Kidney (tissue), 2 donors: ENCODE measurements around the genes PSMA8 and SLC25A52.

DNA sequence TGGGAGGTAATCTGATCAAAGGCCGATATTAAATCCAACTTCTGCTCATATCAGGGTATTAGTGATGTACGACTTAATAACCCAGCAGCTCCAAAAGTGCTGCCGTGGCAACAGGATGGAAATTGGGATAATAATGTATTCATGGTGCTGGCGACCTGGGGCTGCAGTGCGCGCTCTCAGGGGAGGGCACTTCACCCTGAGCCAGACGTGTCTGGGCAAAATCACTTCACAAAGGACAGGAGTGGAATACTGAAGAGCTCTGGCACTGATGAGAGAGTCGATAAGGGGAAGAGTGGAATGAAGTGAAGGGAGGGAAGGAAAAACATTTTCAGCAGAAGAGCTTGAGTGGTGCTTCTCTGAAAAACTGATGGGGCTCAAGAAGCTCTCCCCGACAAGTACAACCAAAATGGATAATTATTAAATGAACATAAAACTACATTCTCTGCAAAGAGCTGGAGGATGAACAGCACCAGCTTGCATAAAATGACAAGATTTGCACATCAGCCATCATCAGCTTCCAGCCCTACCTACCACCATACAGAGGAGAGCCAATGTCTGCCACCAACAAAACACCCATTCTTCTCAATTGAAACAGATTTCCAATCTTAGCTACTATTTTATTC lies 65.9 kb downstream of the ZNF521 start:
- PRO-cap = no peak
- RRBS = no CpG with 5 or more reads among the region's 9 CpGs

DNA sequence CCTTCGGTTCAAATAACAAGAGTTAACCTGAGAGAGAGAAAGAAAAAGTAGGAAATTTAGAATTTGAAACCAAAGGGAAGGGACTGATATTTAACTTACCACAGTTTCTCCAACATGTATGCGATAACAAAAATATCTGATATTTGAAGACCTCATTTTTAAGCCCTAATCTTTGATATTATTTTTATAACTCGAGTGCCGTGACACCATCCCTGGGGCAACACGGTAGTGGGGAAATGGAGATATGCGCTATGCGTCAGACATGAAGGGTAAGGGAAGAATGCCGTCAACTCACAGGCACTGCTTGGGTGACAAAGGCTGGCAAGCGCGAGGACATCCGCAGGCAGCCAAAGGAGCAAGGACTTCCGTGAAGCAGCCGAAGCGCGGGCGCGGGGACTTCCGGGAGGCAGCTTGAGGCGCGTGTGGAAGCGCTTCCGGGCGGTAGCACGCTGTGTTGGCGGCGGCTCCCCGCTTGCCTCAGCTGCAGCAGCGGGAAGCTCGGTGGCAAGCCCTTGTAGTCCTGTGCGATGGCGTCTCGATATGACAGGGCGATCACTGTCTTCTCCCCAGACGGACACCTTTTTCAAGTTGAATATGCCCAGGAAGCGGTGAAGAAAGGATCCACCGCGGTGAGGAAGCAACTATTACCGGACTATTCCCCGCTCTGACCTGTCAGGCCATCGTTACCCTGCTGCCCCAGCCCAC lies at the start of gene PSMA8:
TSS of gene PSMA8 (plus strand) at position 431 of the 705 bp plus-strand sequence.
- PRO-cap = no peak
- RRBS = 100% methylated on average over 3 of the region's 40 CpGs

DNA sequence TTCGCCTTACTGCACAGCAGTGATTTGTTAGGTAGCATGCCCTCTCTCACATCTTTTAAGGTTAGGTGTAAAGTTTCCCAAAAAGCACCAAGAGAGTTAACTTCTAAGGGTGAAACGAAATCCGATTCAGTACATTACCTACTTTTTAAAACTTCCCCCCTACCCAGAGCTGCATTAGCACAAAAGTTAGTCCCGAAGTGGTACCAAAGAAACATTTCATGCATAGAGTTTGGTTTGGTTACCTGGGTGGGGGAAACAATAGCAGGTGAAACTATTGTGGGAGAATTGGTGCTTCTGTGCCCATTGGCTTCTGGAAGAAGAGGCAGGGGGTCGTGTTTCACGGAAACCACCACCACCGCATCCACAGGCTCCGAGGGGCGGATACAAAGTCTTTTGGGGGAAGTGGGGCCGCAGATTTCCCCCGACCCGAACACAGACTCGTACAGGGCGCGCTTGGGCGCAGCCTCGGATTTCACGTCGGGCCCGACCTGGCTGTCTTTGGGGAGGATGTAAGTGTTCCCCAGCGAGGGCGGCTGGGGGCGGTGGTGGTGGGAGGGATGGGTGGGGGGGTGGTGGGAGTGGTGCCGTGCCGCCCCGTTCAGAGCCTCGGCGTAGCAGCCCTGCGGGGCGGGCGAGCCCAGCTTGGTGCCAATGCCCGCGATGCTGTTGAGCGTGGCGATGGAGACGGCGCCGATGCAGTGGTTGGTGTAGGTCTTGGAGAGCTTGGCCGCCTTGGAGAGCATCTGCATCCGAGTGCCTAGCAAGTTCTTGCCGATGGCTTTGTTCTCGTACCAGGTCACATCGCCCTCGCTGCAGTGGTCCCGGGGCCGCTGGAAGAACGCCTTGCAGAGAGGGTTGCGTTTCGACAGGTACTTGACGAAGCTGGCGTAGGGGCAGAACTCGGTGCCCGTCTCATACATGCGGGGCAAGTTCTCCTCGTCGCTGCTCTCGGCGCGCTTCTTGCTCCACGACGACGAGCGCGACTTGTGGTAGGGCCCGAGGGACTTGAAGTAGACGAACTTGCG lies 1.6 kb downstream of the KCTD1 start:
- PRO-cap = no peak
- RRBS = no CpG with 5 or more reads among the region's 67 CpGs

DNA sequence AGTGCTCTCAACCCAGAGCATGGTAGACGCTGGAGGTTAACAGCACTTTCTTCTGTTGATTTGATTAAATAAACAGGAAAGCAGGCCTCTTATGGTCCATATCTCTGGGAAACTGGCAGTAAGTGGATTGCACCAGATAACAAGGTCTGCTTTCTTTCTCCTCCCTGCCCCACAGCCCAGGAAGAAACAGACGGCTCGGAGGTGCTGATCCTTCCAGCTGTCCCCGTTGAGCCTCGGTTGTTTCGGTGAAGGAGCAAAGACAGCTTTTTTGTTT lies 100.8 kb upstream of the KCTD1 start:
- PRO-cap = no peak
- RRBS = no CpG with 5 or more reads among the region's 6 CpGs

DNA sequence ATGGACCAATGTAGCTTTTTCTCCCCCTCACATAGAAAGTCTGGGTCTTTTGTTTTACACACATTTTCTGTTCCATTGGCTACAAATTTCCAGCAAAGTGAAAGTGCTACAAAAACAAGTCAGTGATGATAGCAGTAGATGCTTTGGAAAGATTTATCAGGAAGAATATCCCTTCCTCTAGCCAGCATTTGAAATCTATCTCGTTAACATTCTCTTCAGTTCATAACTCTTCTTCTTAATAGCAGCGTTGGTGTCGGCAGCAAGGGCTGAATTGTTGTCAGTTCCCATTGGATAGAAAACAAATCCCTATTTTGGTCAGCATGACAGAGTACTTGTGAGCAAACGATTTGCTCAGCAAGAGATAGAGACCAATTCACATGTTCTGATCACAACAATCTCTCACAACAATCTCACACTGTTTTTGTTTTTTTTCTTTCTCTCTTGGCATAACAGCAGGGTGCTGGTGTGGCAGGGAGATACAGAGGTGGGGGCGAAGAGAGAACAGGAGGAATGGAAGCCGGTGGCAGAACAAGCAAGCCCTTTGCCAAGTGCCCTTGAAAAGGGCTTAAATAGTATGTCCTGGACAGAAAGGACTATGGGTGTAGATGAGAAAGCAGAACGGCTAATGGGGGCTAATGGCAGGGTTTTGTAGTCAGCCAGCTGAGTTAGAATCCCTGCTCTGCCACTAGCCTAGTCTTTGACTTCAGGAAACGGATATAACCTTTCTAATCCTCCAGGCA lies 102.5 kb upstream of the KCTD1 start:
- PRO-cap = no peak
- RRBS = no CpG with 5 or more reads among the region's 8 CpGs

DNA sequence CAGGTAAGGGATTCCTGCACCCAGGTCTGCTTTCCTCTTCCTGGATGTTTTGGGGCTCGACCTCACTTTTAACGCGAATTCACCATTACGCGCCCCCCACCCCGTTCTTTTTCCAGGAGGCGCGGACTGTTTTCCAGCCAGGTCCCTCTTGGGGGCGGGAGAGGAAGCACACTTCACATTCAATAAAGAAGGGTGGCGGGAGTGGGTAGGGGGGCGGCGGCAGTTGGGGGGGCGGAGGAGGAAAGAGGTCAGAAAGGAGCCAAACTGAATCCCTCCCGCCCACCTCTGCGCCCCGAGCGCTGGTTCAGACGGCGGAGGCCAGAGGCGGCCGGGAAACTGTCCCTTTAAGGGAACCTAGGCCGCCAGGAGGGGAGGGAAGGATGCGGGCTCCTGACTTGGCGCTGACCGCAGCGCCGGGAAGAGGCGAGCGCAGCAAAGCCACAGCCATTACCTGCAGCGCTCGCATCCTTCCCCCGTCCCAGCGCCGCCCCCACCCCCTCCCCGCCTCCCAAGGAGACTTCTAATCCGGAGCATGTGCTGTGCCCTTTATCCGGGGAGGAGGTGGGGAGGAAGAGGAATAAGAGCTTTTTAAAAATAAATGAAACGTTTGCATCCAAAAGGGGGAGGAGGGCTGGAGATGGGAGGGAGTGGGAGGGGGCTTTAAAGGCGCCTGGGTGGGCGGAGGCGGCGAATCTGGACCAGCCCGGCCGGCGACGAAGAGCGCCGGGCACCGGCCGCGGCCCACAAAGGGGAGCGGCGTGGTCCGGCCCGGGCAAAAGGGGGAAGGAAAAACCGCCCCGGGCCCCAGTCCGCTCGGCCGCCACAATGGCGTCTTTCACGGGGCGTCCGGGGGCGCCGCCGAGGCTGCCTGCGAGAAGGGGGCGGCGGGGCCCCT lies 107.7 kb upstream of the KCTD1 start:
- PRO-cap = bidirectional peak, plus-strand start at position 222 of the sequence, minus-strand start at position 106 of the sequence; bidirectional peak, plus-strand start at position 549 of the sequence, minus-strand start at position 418 of the sequence; bidirectional peak, plus-strand start at position 825 of the sequence, minus-strand start at position 827 of the sequence
- RRBS = 2% methylated on average over 25 of the region's 70 CpGs

DNA sequence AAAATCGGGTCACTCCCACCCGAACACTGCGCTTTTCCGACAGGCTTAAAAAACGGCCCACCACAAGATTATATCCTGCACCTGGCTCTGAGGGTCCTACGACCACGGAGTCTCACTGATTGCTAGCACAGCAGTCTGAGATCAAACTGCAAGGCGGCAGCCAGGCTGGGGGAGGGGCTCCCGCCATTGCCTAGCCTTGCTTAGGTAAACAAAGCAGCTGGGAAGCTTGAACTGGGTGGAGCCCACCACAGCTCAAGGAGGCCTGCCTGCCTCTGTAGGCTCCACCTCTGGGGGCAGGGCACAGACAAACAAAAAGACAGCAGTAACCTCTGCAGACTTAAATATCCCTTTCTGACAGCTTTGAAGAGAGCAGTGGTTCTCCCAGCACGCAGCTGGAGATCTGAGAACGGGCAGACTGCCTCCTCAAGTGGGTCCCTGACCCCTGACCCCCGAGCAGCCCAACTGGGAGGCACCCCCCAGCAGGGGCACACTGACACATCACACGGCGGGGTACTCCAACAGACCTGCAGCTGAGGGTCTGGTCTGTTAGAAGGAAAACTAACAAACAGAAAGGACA lies 325.3 kb upstream of the CHST9 start:
- PRO-cap = no peak
- RRBS = no CpG with 5 or more reads among the region's 14 CpGs

DNA sequence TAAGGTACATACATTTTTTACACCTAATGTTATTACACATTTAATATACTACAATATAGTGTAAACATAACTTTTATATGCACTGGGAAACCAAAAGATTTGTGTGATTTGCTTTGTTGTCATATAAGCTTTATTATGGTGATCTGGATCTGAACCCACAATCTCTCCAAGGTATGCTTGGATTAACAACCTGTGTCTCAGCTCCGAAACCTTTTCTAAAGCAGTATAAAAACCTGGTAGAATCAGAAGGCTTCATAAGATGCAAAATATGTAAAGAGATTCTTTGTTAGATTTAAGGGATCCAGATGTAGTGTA lies 335.0 kb downstream of the CDH2 start:
- PRO-cap = no peak
- RRBS = no CpG with 5 or more reads among the region's 1 CpG

DNA sequence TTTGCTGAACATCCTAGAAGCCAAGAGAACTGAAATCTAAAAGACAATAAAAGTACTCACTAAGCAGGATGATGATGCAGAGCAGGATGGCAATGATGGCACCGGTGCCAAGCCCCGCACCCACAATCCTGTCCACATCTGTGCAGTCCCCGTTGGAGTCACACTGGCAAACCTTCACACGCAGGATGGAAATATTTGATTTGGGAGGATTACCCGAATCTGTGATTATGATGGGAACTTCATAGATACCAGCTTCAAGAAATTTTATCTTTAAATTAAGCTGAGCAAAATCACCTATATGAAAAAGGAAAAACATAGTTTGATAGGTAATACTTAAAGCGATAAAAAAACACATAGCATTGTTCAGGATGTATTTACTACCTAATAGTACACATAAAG lies 192.0 kb downstream of the CDH2 start:
- PRO-cap = no peak
- RRBS = no CpG with 5 or more reads among the region's 6 CpGs

GRCh38 chr18:28036334-28037079 lies 140.4 kb downstream of the CDH2 start:
- PRO-cap = no peak
- RRBS = no CpG with 5 or more reads among the region's 5 CpGs

GRCh38 chr18:28063184-28063497 lies 113.8 kb downstream of the CDH2 start:
- PRO-cap = no peak
- RRBS = no CpG with 5 or more reads among the region's 1 CpG

DNA sequence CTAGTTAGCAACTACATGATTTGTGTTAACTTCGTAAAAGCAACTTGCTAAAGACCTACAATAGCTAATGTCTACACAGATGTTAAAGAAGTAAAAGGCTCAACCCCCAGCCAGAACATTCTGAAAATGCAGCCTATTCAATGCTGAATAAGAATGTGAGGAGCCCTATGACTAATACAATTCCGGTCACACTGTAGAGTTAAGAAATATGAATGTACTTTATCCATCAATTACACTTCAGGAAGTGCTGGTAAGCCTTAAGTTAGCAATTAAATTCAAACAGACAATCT lies 591.0 kb upstream of the CDH2 start:
- PRO-cap = no peak
- RRBS = no CpG with 5 or more reads among the region's 2 CpGs

DNA sequence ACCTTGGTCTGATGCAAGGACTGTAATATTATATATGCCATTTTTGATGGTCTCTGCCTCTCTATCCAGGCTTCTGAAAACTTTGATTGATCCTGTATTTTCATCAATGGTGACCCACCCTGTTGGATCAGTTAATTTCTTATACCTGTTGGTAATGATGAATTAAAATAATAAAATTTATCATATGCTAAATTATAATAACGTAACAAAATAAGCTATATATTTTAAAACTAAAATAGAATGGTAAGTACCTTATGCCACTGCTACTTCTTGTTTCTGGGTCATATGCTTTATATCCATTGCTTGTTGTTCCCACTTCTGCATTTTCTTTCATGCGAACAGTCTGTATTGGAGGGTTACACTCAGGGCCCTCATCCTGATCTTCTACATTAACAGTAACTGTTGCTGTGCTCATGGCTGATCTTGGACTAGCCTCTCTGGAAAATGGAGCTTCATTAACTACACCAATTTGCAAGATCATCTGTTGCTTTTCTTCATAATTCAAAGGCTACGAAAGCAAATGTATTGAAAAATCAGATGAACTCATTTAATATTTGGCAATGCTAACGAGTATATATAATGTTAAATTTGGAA lies 22.3 kb downstream of the DSC2 start:
- PRO-cap = no peak
- RRBS = no CpG with 5 or more reads among the region's 4 CpGs

DNA sequence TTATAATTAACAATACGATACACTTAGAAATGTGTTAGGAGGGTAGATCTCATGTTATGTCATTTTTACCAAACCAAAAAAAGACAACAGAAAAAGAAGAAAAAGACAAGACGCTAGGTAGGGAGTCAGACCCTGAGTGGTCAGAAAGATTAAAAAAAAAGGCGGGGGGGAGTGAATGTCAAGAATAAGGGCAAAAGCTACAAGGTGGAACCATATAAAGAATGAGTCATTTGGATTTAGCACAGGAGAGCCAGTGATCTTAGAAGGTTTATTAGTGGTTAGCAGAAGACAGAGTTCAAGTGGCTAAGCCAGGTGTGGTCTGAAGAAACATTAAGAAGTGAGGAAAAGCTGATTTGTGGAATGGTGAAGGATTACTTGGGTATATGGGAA lies 2.8 kb downstream of the DSC2 start:
- PRO-cap = no peak
- RRBS = no CpG with 5 or more reads among the region's 3 CpGs

DNA sequence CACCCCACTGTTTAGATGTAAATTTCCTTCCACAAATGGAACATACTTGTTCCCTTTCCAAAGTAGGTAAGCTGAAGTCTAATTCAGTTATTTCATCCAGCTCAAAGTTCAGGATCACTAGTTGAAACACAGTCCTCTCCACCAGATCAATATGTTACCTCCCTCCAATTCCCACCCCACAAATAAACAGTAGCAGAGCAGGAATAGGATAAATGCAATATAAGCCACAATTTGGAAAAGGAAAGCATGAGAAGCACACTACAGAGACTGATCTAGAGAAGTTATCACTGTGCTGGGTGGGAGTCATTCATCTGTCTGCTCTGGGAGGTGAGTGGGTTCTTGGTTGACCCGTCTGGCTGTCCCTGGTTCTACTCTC lies 65.2 kb upstream of the DSC1 start:
- PRO-cap = no peak
- RRBS = no CpG with 5 or more reads among the region's 1 CpG

DNA sequence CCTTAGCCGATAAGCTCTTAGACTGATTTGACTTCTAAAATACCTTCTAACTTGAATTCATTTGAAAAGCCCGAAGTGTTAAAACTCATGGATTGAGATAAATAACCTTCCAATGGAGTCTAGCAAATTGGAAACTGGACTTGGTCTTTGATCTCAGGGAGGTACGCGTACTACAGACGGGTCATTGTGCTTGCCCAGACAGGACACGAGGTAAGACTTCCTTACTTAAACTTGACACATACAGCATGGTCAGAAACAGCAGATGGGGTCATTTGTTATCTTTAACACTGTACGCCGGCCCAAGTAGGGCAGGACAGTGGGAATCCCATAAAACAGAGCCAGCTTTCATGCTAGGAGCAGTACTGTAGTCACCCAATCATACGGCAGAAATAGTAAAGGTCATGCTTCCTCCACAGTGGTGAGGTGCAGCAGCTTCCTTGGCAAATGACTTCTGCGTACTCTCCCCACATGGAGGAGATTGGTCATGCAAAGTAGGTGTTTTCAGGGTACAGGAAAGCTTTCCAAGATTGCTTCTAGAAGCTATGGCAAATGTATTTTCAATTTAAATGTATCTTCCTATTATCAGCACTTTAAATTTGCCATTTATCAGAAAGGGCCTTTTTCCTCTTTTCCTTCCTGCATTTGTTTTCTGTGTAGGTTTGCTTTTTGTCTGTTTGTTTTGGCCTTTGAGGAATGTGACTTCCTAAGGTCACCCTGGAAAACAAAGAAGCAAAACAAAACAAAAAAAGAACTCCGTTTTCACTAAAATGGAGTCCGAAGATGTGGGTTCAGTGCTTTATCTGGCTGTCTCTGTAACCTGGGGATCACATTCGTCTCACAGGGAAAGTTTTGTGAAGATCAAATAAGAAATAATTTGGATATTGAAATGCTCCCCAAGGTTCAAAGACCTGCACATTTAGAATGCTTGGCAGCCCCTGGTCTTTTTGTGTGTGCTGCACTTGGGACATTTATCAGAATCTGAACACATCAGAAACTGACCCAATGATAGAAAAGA lies 74.0 kb upstream of the DSG1 start:
- PRO-cap = no peak
- RRBS = no CpG with 5 or more reads among the region's 13 CpGs

DNA sequence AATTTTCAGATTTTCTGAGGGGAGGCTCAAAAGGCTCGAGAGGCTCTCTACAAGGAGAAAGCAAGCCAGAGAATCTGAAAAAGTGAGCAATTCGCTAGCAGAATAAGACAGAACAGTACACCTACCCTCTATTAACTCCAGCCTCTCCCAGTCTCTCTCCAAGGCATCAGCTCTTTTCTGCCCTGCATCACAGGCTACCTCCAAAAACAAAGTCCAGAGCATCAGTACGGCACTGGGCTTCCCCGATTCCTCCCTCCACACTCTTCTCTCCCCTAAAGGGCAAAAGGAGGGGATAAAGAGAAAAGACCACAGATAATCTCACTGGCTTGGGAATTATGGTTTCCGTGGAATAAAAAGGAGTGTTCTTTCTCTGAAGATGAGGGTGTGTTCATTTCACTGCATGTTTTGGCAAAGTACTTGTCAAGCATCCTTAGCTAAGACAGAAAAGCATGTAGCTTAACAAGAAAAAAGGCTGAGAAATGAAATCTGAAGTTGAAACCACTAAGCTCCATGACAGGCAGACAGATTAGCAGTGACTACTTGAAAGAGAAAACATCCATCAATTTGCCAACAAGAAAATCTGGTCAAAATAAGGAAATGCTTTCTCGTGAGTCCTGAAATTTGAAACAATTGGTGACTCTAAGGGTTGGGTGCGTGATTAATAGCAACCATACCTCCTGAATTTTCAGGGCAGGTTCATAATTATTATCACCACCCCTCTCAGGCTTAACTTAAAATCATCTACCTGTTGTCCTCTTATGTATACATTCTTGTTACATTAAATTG lies 20.6 kb upstream of the DSG3 start:
- PRO-cap = no peak
- RRBS = no CpG with 5 or more reads among the region's 7 CpGs

DNA sequence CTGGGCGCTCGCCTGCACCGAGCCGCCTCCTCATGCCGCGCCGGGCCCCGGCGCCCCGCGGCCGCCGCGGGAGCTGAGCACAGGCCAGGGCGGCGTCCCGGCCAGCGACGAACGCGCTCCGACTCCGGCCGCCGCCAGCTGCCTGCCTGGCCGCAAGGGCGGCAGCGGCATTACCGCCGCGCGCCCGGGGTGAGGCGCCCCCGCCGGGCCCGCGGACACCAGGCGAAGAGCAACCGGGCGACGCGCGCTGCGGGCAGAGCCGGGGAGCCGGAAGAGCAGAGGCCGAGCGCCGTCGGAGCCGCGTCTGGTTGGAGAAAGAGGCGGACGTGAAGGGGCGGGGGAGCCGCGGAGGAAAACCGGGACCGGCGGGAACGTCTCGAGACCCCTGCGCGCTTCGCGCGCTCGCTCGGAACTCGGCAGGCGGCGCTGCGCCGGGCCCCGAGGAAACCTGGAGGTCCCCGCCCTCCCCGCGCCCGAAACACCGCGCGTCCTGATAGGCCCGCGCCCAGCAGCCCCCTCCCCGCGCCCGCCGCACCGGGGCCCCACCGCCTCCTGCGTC lies 752 bp upstream of the B4GALT6 start:
- PRO-cap = bidirectional peak, plus-strand start at position 256 of the sequence, minus-strand start at position 144 of the sequence; bidirectional peak, plus-strand start outside the sequence, minus-strand start at position 404 of the sequence
- RRBS = under 1% methylated on average over 65 of the region's 92 CpGs

DNA sequence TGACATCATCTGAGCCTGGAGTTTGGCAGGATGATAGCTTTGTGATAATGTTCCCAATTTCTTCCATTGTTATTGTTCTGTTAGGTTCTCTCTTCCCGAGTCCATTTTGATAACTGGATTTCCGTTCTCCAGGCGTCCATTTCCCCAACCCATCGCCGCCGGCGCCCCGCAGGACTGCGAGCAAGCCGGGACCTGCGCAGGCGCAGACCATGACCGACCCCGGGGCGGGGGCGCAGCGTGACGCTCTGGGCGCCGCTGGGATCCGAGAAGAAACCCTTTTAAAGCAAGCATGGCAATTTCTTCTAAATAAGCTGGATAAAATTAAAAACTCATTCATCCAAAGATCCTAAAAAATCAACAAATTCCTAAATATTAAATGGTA lies at the start of gene SLC25A52:
TSS of gene SLC25A52 (minus strand) at position 178 of the 382 bp plus-strand sequence.
- PRO-cap = no peak
- RRBS = no CpG with 5 or more reads among the region's 21 CpGs

DNA sequence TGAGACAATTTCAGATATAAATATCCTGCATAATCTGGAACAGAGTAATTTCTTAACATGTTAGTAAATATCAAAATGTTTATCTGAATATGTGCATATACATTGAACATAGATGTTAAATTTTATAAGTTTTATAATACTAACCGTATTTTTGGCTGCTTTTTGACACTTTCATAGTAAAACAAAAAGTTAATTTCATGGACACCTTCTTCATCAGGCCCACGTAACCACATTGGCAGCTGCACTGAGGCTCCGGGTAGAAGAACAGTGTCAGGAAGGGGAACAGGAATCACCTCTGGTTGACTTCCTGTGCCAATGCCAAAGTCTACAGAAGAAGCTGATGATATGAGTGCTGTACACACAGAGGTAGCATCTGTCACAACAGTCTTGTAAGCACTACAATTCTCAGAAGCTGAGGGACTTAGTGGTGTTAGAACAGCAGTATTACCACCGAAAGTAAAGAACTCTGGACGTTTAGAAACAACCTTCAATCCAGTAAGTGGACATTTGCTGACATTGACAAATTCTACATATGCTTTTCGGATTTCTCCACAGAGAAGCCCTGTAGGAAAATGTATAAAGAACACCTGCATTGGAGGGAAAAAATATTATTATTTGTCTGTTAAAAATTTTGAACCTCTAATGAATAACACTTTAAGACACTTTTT lies 85.4 kb downstream of the TRAPPC8 start:
- PRO-cap = no peak
- RRBS = no CpG with 5 or more reads among the region's 6 CpGs